ENCODE measurements around a stretch of chr5.

DNA sequence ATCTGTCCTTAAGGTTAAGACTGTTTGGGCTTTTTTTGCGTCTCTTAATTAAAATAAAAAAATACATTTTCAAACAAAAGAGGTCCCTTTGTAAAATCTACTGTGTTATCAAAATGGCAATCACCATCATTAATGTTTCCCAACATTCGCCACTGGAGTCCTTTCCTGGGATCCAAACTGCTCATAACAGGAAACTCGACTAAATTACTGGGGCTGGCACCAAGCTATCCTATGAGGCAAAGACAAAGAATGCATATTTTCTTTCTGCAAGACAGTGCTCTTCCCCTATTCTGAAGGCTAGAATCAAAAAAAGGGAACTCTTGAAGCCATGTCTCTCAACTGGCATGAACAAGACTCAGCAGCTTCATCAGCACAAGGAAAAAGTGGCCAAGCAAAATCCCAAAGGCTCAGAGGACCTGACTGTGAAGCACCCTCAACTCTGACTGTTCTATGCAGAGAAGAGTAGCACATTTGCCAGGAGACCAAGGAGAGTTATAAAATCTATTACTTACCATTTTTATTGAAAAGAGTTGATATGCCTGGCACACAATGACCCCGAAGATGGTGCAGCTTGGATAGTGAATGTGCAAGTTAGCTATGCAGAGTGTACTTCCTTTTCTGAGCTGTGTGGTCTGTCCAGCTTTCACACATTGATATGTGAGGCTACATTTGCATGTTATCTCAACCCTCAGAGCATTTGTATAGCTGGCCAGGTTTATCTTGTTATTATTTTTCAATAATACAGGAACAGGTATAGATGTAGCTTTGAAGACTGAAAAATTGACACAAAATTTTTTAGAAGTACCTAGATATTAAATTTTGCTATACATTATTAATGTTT is 50.9 kb upstream of the FYB1 start:
- PRO-cap, result no peak
CAGE:
- cytosol, long polyA minus RNA, result no peak
- cytosol, long polyA plus RNA, result no peak
- long polyA plus RNA, result no peak
- nucleus, long polyA minus RNA, result no peak
- nucleus, long polyA plus RNA, result no peak

GRCh38 chr5:39461015-39461372 is 36.2 kb upstream of the DAB2 start:
- PRO-cap, result no peak
CAGE:
- cytosol, long polyA minus RNA, result no peak
- cytosol, long polyA plus RNA, result no peak
- long polyA plus RNA, result no peak
- nucleus, long polyA minus RNA, result no peak
- nucleus, long polyA plus RNA, result no peak

DNA sequence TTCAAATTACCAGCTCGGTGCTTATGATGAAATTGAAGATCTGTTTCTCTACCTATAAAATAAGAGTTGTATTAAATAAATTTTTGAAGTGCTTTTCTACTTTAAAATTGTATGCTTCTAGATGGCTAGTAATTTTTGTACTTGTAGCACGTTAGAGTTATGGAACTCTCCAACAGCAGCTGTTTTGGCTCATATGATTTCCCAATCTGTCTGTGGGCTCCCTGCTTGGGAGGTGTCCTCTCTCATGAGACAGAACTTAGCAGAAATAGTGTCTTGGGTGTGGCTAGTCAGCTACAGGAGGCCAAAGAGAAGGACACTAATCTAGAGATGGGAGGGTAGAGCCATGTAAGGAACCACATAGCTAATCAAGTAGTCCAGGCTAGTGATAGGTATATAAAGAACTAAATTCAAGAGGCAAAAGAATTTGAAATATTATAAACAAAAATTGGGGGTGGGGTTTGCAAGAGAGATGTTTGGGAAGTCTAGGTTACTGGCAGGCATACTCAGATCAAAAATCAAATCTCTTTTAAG is 78.4 kb upstream of the DAB2 start:
- PRO-cap, result no peak
CAGE:
- cytosol, long polyA minus RNA, result no peak
- cytosol, long polyA plus RNA, result no peak
- long polyA plus RNA, result no peak
- nucleus, long polyA minus RNA, result no peak
- nucleus, long polyA plus RNA, result no peak

- PRO-cap, result no peak
CAGE:
- cytosol, long polyA minus RNA, result no peak
- cytosol, long polyA plus RNA, result no peak
- long polyA plus RNA, result no peak
- nucleus, long polyA minus RNA, result no peak
- nucleus, long polyA plus RNA, result no peak
These were observed 620.3 kb upstream of the PTGER4 start for GRCh38 chr5:40059354-40059833.

DNA sequence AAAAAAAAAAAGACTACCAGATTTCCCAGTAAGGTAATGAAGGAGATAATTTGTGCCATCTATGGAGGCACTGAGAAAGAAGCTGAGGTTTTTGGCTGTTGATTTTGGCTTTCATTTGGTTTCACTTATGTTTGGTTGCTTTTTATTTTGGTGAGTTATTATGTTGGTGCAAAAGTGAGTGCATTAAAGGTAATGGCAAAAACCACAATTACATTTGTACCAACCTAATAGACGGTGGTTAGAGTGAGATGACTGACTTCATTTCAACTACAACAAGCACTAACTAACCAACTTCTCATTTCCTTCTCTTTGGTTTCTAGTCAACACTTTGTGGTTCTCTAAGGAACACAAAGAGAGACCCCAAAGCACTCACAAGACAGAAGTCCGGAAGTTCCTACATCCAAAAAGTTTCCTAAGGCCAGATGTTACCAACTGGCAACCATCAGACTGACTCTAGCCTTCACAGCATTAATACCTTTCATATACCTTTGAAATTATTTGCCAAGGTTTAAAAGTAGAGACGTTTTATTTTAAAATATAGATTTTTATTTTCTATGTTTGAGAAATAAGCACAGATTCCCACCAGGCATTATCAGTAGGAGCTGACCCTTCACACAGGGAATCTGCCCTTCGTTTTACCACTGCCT is 301.3 kb upstream of the PTGER4 start:
- PRO-cap, result no peak
CAGE:
- cytosol, long polyA minus RNA, result no peak
- cytosol, long polyA plus RNA, result no peak
- long polyA plus RNA, result no peak
- nucleus, long polyA minus RNA, result no peak
- nucleus, long polyA plus RNA, result no peak

DNA sequence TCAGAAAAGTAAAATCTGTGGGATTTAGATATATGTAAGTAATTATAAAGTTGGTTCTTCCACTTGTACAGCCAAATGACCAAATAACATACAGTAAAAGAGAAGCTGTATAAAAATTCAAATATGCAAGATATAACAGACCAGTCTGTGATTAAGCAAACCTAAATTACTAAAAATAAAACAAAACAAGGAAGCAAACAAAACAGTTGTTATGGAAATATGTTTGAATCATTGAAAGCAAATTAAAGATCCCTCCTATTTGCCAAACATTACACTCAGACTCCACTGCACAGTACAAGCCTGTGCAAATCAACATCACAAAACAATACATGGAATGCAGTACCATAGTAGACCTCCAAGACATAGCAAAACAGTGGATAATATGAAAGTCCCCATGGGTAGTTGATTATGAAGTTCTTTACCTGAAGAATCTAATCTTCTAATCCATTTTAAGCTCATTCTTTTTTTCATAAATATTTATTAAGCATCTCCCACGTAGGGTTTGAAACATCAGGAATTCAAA is 288.1 kb upstream of the PTGER4 start:
- PRO-cap, result no peak
CAGE:
- cytosol, long polyA minus RNA, result no peak
- cytosol, long polyA plus RNA, result no peak
- long polyA plus RNA, result no peak
- nucleus, long polyA minus RNA, result no peak
- nucleus, long polyA plus RNA, result no peak

DNA sequence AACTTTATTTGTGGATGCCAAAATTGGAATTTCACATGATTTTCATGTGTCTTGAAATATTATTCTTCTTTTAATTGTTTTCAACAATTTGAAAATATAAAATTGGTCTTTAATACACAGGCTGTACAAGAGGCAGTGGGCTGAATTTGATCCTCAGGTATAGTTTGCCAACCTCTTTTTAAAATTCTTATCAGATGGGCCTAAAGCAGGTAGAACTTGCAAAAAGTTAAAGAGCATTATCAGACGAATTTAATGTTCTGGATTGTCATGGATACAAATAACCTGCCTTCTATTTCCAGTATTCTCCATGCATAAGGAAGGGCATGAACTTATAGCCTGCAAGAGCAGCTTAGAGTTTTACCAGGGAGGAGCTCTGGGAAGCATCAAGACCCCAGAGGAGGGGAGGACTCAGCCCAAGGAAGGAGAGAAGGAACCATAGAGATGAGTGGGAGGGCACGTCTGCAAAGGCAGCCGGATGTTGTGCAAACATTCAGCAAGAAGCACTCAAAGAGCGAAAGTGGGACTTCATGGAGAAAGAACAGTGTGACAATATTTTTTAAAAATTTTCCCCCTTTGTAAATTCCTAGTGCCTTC is 270.3 kb upstream of the PTGER4 start:
- PRO-cap, result no peak
CAGE:
- cytosol, long polyA minus RNA, result no peak
- cytosol, long polyA plus RNA, result no peak
- long polyA plus RNA, result no peak
- nucleus, long polyA minus RNA, result no peak
- nucleus, long polyA plus RNA, result no peak

GRCh38 chr5:40515114-40515528 is 164.6 kb upstream of the PTGER4 start:
- PRO-cap, result no peak
CAGE:
- cytosol, long polyA minus RNA, result no peak
- cytosol, long polyA plus RNA, result no peak
- long polyA plus RNA, result no peak
- nucleus, long polyA minus RNA, result no peak
- nucleus, long polyA plus RNA, result no peak

- PRO-cap, result no peak
CAGE:
- cytosol, long polyA minus RNA, result no peak
- cytosol, long polyA plus RNA, result no peak
- long polyA plus RNA, result no peak
- nucleus, long polyA minus RNA, result no peak
- nucleus, long polyA plus RNA, result no peak
These were observed 95.5 kb upstream of the PTGER4 start for GRCh38 chr5:40584223-40584600.

DNA sequence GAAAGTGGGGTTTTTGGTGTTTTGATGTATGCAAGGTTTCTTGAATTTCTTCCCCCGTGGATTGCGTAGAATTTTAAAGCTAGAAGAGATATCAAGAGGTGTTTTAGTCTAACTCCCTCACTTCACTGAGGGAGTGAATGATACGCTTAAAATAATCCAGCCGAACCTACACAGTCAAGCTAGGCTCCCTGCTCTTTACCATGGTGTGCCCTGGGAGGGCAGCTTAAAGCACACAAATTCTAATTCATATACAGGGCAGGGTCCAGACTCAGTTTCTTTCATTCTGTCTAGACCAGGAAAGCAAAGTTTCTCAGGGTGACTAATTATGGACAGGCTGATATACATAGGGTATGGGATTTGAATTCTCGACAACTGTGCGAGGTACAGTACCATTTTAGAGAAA is 2.6 kb downstream of the PTGER4 start:
- PRO-cap, result no peak
CAGE:
- cytosol, long polyA minus RNA, result no peak
- cytosol, long polyA plus RNA, result no peak
- long polyA plus RNA, result no peak
- nucleus, long polyA minus RNA, result no peak
- nucleus, long polyA plus RNA, result no peak

DNA sequence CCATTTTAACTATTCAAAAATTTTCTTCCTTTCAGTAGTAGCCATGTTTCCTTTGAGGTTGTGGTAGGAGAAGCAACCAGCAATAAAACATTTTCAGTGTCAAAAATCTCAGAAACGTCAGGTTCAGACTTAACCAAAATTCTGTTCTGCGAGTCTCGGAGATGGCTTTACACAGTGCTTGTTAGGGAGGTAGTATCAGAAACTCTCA is 8.3 kb downstream of the PTGER4 start:
- PRO-cap, result no peak
CAGE:
- cytosol, long polyA minus RNA, result no peak
- cytosol, long polyA plus RNA, result no peak
- long polyA plus RNA, result no peak
- nucleus, long polyA minus RNA, result no peak
- nucleus, long polyA plus RNA, result no peak

- PRO-cap, result no peak
CAGE:
- cytosol, long polyA minus RNA, result no peak
- cytosol, long polyA plus RNA, result no peak
- long polyA plus RNA, result no peak
- nucleus, long polyA minus RNA, result no peak
- nucleus, long polyA plus RNA, result no peak
These were observed 17.0 kb downstream of the PTGER4 start for GRCh38 chr5:40696624-40697158.

GRCh38 chr5:40834118-40835137 is 594 bp downstream of the RPL37 start:
- PRO-cap, result no peak
CAGE:
- cytosol, long polyA minus RNA, result no peak
- cytosol, long polyA plus RNA, result no peak
- long polyA plus RNA, result no peak
- nucleus, long polyA minus RNA, result no peak
- nucleus, long polyA plus RNA, result no peak

DNA sequence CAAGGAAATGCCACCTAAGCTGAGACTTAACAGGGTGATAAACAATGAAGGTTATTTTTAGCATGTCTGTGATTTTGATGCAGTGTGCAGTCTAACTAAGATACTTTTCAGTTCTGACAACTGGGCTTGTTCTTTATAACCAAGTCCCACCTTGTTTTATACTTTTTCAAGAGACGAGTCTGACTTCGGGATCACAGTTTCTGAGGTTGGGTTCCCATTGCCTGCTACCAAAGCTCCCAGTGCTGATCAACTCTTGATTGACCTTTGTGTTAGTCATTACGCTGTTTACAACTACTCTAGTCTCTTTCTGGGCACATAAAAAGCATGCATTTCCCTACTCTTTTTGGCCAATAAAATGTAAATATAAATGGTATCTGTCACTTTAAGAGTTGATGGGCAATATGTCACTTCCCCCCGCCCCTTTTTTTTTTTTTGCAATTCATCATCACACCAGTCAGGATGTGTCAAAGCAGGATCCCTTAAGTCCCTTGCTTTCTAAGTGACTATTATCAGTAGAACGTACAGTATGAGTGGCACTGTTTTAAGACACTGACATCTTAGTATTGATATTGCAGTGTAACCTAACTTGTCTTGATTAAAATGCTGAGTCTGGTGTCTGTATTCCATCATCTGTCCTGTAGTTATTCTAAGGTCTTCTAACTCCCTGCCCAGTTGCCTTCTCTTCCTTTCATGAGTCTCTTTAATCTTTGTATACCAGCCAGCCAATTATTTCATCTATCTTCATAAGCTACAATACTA is 31.3 kb downstream of the C6 start:
- PRO-cap, result no peak
CAGE:
- cytosol, long polyA minus RNA, result no peak
- cytosol, long polyA plus RNA, result no peak
- long polyA plus RNA, result no peak
- nucleus, long polyA minus RNA, result no peak
- nucleus, long polyA plus RNA, result no peak

- PRO-cap, result no peak
CAGE:
- cytosol, long polyA minus RNA, result no peak
- cytosol, long polyA plus RNA, result no peak
- long polyA plus RNA, result no peak
- nucleus, long polyA minus RNA, result no peak
- nucleus, long polyA plus RNA, result no peak
These were observed 27.2 kb downstream of the C6 start for GRCh38 chr5:41186107-41186576.

GRCh38 chr5:41193403-41194664 is 19.5 kb downstream of the C6 start:
- PRO-cap, result no peak
CAGE:
- cytosol, long polyA minus RNA, result no peak
- cytosol, long polyA plus RNA, result no peak
- long polyA plus RNA, result no peak
- nucleus, long polyA minus RNA, result no peak
- nucleus, long polyA plus RNA, result no peak

GRCh38 chr5:41921844-41922372 is 3.2 kb upstream of the FBXO4 start:
- PRO-cap, result bidirectional peak, plus-strand start at chr5:41922134, minus-strand start at chr5:41921987
CAGE:
- cytosol, long polyA minus RNA, result no peak
- cytosol, long polyA plus RNA, result no peak
- long polyA plus RNA, result no peak
- nucleus, long polyA minus RNA, result no peak
- nucleus, long polyA plus RNA, result no peak

GRCh38 chr5:41929532-41930081 is 4.5 kb downstream of the FBXO4 start:
- PRO-cap, result no peak
CAGE:
- cytosol, long polyA minus RNA, result no peak
- cytosol, long polyA plus RNA, result no peak
- long polyA plus RNA, result no peak
- nucleus, long polyA minus RNA, result no peak
- nucleus, long polyA plus RNA, result no peak

DNA sequence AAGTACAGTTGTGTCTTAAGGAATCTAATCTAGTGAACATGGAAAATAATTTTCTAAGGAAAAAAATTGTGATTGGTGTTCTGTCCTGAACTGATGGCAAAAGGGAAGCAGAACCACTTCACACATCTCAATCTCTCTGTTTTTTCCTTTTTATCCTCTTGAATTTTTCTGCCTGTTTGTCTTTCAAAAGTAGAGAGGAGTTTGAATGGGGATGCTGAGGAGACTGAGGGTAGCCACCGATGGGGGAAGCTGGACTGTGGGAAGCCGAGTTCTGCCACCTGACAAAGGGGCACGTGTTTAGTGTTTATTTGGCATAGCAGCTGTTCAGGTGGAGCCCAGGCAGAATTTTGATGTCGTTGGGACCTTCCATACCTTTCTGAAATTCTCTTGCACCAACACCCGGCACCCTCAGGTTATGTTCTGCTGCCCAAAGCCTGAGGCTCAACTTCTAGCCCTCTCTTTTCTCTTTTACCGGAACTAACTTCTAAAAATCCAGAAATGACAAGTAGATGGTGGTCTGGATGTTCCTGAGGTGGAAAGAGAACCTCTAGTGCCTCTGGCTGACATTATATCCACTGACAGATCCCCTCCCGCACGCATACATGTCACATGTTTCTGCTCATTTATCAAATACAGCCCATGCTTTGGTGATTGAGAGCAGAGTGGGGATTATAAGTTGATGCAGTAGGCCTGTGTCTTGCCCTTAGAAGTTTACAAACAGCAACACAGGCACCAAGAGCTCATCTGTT is 127.4 kb downstream of the GHR start:
- PRO-cap, result no peak
CAGE:
- cytosol, long polyA minus RNA, result no peak
- cytosol, long polyA plus RNA, result no peak
- long polyA plus RNA, result no peak
- nucleus, long polyA minus RNA, result no peak
- nucleus, long polyA plus RNA, result no peak

DNA sequence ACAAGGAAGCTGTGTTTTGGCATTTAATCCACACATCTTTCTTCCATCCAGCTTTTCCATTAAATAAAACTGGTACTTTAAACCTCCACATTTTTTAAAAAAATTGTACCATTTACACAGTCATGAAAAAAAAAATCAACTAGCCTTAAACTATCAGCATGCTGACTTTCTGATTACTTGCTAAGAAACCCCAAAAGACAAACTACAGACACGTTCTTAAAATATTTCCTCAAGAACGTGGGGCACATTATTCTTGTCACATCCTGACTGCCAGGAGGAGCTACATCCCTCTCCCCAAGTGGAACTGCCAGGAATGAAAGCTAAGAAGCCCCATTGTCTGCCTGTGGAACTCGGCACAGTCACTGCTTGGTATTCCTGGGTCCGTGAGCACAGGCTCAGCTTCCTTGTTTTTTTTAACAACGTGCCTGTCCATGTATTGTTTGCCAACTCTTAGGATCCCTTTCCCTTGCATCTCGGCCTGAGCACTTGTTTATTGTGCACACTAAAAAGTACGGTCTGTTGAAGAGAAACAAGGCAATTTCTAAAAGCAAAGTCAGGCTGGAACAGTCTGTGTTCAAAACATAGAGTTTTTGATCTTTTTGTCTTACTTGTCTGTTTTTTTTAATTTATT is 46.9 kb upstream of the SELENOP start:
- PRO-cap, result no peak
CAGE:
- cytosol, long polyA minus RNA, result no peak
- cytosol, long polyA plus RNA, result no peak
- long polyA plus RNA, result no peak
- nucleus, long polyA minus RNA, result no peak
- nucleus, long polyA plus RNA, result no peak